Tongue (tissue), 2 donors: ENCODE results near the gene STK16.

DNA sequence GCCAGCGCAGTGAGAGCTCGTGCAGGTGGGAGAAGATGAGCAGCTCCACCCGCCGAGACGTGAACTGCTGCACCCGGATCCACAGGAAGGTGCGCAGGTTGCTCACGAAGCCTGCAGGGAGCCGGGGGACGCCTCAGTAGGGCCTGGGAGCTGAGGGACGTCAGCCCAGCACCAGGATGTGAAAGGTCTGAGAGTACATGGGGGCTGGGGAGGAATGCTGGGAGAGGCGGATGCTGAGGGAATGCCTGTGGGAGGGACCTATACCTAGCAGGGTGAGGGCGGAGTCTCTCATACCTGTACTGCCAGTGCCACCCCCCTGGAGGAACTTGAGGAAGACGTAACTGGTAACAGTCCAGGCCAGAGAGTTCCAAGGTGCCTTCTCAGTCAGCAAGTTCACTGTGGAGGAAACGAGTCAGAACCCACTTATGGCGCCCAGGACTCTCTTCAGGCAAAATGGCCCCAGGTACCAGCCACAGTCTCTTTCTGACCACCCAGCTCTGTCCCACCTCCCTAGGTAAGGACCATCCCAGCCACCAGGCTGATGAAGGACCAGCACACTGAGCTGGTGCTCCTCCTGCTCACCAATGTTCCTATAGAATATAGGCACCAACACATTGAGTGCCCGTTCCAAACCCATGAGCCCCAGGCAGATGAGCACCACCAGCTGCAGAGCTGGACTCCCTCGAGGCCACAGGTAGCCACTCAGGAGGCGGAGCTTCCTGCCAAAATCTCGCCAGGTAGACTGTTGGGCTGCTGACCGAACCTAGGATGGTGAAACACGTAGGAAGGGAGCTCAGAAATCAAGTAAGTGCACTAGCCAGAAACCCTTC, 2.5 kb downstream of the ABCB6 start:
- RAMPAGE, long total RNA, result no peak

DNA sequence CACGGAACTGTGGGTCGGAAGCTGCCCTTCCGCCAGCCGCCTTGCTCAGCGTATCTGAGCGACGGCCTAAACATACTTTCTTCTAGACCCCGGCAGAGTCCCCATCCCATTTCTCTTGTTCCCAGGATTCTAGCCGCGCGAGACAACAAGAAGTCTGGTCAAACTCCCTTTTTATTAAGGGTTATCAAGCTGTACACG, 368 bp upstream of the ABCB6 start:
- RAMPAGE, long total RNA, result no peak

- RAMPAGE, long total RNA, result start-site peak on the plus strand at chr2:219245476-219245520, 74 and 13 reads in 2 replicates
These were observed at the start of gene STK16 for GRCh38 chr2:219245288-219246598. Gene STK16 (plus strand): TSS chr2:219245479.

GRCh38 chr2:219388830-219389193, 1.1 kb upstream of the DNPEP start:
- RAMPAGE, long total RNA, result no peak

DNA sequence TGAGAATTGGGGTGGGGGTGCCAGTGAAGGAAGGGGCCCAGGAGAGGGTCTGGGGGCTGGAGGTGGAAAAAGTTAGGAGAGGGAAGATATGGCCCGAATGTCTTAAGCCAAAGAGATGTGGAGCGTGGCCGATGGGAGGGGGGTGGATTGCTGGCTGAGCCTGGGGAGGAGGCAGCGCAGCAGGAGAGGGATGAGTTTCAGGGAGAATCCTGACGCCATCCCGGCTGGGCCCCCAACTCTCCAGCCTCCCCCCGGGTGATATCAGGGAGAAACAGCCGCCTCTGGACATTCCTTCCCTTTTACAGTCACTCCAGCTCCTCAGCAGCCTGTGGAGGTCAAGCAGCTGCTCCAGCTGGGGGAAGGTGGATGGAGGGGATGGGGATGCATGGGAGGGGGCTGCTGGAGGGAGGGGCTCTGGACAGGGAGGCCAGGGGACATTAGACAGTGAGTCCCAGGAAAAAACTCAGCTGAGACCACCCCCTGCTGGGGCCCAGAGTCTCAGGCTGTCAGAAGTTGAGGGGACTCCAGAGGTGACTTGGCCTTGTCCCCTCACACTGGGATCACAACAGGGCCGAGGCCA, 9.5 kb upstream of the DES start:
- RAMPAGE, long total RNA, result no peak

GRCh38 chr2:219435012-219435627, 477 bp downstream of the SPEG start:
- RAMPAGE, long total RNA, result no peak

DNA sequence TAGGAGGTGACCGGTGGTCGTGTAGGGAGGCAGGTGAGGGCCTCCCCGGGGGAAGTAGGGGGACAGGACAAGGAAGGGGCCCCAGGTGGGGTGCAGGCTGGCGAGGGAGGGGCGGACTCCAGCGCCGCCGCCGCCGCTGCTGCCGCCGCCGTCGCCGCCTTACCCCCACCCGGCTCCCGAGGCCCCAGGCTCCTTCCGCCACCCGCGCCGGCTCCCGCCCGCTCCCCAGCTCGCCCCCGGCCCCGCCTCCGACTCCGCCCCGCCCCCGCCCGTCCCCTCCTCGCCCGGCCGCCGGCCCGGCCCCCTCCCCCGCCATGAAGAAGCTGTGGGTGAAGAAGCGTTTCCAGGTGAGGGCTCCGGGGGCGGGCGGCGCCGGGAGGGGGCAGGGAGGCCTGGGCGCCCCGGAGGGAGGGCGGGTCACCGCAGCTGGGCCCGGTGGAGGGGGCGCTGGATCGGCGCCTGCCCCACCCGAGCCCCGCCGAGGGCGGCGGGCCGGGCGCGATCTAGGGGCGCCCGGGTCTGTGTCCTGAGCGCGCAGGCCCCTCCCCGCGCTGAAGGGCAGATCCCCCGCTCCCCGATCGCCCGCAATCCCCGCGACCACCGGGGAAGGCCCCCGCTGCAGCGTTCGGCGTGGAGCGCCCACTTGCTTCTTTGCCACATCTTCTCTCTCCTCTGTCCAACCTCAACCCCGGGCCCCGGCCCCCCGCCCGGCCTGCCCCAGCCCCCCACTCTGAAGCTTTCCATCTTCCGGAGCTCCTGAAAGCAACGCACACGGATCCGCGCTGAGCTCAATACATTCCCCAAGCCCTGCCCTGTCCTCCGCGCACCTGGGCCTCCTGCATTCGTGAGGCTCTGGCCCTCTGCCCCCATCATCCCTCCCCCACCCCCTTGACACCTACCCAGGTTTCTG, 7.3 kb downstream of the SPEG start:
- RAMPAGE, long total RNA, result no peak

GRCh38 chr2:219452534-219453385, 18.1 kb downstream of the SPEG start:
- RAMPAGE, long total RNA, result no peak

GRCh38 chr2:219453386-219454187, 18.9 kb downstream of the SPEG start:
- RAMPAGE, long total RNA, result no peak

- RAMPAGE, long total RNA, result no peak
These were observed 7.9 kb downstream of the ASIC4 start for GRCh38 chr2:219522072-219522729.

DNA sequence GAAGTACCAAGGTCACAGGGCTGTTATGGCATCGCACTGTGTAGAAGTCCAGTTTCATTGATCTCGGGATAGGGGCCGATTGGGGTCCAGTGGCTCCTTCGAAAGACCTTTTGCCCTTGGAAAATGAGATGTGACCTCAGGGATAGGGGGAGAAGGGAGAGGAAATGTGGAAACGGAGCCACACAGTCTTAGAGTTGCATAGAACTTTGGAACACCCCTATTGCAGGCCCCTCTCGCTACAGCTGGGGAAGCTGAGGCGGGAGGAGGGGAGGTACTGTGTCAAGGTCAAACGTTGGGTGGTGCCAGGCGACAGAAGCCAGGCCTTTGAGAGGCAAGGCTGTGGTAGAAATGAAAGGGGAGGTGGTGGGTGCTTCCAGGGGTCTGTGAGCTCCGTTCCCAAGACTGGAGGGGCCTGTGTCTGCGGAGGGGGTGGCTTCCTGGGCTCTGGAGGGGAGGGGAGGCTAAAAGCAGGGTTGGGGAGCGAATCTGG, 507 bp upstream of the SLC4A3 start:
- RAMPAGE, long total RNA, result no peak

DNA sequence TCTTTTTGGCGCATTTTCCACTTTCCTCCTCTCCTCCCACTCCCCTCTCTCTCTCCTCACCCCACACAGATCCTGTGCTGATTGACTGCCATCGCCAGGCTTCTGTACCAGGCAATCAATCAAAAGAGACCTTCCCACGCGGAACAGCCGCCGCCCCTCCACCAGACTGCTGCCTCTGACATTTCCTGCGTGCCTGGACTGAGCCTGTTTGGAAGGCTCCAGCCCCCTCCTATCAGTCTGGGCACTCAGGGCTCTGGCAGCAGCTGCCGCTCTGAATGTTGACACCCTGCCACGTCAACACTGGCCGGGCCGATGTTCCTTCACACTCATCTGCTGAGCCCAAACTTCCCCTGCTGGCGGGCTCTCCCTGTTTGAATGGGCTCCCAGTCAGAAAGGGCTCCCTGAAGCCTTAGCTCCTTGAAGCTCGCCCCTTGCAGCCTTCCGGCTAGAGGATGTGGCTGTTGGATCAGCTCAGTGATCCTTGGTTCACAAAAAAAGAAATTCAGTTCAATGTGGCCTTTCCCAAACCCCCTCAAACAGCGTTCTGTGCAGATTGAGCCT, 467.6 kb downstream of the EPHA4 start:
- RAMPAGE, long total RNA, result no peak

GRCh38 chr2:221529753-221530634, 42.1 kb downstream of the EPHA4 start:
- RAMPAGE, long total RNA, result no peak

DNA sequence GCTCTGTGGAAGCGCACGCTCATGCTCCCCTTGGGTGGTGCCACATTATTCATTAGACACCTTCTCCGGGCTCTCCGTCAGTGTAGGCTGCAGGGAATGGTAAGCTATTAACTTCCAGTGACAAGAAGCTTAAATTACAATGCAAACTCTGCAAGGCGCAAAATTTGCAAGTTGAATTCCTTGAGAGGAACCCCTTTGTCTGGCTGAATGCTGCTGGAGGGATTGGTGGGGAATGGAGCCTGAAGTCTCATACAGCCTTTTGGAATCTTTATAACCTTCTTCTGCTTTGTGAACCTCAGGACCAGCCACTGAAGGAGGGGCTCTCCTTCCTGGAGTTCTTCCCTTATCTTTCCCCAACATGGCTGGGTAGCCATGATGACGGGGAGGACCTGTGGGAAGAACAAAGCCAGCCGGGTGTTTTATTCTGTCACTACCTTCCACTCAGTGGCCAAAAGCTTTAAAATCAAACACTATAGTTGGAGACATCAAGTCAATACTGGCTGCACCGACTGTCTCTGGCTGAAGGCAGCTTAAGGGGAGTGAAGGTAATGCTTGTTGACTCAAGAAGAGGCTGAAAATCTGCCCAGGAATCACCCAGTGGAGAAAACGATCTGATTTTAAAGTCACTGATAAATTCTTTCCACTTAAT, 221.0 kb upstream of the EPHA4 start:
- RAMPAGE, long total RNA, result no peak

GRCh38 chr2:222155397-222155928, 143.3 kb downstream of the PAX3 start:
- RAMPAGE, long total RNA, result no peak

- RAMPAGE, long total RNA, result no peak
These were observed 24.0 kb upstream of the ENSG00000288658 start for GRCh38 chr2:222343957-222344347.

GRCh38 chr2:222484961-222485278, 60.6 kb downstream of the SGPP2 start:
- RAMPAGE, long total RNA, result no peak

- RAMPAGE, long total RNA, result no peak
These were observed 21.5 kb downstream of the ACSL3 start for GRCh38 chr2:222882286-222882705.

DNA sequence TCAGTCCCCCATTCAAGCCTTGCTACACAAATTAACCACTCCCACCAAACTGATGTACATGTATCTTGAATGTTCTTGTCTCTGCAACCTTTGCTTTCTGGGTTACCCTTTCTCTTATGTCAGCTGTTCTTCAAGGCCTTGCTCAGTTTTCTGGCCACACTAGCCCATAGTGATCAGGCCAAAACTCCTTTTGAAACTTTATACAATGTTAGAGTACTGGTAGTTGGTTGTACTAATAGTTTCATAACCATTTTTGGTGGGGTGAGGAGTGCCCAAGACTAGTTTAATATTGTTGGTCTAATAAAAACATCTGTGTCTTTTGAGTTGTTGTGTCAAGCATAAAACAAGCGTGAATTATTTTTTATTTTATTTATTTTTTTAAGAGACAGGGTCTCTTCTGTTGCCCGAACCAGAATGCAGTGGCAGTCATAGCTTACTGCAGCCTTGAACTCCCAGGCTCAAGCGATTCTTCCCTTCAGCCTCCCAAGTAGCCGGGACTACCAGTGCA, 74.0 kb downstream of the ACSL3 start:
- RAMPAGE, long total RNA, result no peak

- RAMPAGE, long total RNA, result no peak
These were observed 75.9 kb downstream of the ACSL3 start for GRCh38 chr2:222936771-222937096.